Endothelial cell (in vitro differentiated cells): ENCODE results near the genes SMIM14 and UBE2K.

DNA sequence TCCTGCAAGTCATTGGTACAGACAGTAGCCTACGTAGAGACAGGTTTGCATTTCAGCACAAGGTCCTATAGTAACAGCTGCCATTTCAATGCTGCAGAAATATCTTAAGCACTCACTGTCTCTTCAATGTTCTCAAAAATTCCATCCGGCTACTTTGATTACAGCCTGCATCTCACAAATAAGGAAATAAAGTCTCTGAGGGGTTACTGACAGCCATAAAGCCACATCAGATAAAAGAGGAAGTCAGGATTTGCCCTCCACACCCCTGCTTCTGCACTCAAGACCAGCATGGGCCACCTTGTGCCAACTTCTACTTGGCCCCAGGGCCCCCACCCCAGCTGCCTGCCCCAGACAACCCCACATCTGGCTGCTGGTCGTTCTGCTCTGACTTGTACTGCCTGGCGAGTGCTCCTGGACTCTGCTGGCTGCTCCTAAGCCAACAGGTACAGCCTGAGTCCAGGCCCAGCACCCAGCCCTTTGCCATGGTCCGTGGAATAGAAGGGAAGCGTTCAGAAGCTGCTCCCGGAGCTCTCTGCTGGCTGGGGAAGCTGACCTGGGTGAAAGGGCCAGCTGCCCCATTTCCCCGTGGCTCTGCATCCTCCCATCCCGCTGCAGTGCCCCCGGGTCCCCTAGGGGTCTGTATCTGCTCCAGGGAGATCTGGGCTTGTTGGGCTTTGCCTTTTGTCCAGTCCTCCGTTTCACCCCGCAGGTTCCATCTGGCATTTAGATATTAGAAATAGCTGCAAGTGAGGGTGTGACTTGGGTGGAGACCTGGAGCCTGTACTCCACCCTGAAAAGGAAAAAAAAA is 194.5 kb downstream of the PTTG2 start:
- PRO-cap, result no peak

GRCh38 chr4:38157315-38157935 is 197.2 kb downstream of the PTTG2 start:
- PRO-cap, result no peak

DNA sequence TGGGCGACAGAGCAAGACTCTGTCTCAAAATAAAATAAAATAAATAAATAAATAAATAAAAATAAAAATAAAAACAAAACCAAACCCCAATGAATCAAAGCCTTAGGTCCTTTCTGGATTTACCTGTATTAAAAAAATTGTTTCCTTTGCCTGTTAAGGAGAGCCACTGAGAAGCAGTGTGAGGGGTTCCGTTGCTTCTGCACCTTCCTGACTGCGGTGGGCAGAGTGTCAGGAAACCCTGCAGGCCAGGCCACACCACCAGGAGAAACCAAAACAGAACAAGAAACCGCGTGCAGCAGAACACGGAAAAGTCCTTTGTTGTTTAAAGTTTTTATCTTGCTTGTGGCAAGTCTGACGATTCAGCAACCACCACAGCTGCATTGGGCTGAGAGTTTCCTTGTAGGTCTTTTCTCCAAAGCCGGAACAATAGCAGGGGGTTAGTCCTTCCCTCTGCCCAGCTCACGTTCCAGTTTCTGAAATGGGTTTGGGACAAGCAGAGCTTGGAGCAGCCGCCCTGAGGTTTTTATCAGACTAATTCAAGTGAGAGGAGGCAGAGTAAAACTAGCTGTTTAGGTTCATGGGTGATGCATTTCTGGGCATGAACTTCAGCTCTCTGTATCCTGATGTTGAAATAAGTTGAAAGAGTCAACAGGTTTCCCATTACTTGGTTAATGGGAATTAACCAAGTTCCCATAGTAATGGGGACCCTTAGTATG is 216.8 kb downstream of the PTTG2 start:
- PRO-cap, result unidirectional peak, plus-strand start at position 469 of the sequence

DNA sequence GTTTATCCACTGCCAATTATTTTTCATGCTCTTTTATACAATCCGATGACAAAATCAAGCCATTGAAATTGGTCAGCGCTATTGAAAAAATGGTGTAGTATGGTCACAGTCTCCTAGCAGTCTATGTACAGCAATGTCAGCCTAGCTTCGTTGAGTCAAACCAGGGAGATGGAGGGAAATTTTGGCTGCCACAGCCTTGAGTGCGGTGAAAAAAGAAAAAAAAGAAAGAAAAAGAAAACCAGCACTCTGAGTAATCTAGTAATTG is 350.1 kb downstream of the PTTG2 start:
- PRO-cap, result no peak

DNA sequence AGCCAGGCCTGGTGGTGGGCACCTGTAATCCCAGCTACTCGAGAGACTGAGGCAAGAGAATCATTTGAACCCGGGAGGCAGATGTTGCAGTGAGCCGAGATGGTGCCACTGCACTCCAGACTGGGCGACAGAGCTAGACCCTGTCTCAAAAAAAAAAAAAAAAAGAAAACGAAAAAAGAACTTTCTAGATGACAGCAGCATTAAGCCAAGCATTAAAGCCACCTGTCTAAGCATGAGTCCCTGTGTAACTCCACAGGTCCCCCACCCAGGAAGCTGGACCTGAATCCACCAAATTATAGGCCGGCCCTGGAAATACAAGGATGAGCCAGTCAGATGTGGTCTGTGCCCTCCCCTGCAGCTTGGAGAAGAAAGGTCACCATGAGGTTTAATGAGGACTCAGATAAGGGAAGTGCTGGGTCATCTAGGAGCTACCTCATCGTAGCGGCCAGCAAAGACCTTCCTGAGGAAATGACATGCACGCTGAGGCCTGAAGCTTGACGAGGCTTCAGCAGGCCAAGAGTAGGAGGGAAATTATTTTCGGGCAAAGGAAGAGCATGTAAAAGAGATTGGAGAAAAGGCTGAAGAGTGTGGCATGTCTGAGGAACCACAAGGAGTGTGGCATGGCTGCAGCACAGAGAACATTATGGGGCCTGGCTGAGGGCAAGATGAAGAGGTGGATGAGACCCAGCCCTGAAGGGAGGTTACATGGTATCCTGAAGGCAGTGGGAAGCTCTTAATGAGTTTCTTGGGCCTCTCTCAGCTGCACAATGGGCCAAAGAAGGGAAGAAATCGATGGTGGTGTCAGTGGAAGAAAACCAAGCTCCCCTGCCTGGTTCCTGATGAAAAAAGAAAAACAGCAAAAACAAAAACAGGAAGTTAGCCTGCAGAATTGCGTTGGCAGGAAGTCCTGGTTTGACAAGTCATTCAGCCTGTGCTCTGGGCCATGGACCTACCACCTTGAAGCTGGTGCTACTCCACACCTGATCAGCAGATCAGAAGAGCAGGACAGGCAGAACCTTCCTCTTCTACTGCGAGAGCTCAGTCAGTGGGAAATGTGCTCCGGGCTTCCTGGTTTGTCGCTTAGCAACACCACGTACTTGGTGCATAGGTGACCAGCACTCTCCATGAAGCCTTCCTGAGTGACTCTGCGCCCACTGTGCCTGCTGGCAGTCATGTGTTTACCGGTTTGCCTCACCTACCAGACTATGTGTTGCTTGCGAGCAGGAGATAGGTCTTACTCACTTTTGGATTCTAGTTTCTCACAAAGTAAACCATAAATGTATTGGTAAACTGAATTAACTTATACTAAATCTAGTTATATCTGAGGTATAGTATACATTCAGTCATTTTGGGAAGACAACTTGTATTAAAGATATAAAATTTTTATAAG is 134.6 kb upstream of the KLF3 start:
- PRO-cap, result bidirectional peak, plus-strand start at position 923 of the sequence, minus-strand start at position 848 of the sequence; bidirectional peak, plus-strand start at position 977 of the sequence, minus-strand start at position 1,009 of the sequence

DNA sequence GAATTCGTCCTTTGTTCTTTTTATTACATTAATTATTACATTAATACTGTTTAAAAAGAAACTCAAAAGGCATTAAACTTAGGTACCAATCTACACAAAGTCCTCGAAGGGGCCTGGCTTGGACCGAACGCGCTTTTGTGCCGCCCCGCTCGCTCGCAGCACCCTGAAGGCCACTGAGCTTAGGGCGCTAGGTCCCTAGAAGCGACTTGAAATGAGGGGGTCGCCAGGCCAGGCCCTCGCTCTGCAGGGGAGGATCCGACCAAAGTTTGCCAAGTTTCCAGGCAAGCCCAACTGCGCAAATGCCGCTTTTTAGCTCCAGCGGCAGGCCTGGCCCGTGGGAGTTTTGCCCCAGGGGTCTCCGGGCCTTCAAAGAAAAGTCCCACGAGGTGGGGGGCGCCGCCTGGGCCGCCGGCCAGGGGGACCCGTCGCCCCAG is 1.1 kb upstream of the KLF3 start:
- PRO-cap, result bidirectional peak, plus-strand start at position 194 of the sequence, minus-strand start at position 189 of the sequence

DNA sequence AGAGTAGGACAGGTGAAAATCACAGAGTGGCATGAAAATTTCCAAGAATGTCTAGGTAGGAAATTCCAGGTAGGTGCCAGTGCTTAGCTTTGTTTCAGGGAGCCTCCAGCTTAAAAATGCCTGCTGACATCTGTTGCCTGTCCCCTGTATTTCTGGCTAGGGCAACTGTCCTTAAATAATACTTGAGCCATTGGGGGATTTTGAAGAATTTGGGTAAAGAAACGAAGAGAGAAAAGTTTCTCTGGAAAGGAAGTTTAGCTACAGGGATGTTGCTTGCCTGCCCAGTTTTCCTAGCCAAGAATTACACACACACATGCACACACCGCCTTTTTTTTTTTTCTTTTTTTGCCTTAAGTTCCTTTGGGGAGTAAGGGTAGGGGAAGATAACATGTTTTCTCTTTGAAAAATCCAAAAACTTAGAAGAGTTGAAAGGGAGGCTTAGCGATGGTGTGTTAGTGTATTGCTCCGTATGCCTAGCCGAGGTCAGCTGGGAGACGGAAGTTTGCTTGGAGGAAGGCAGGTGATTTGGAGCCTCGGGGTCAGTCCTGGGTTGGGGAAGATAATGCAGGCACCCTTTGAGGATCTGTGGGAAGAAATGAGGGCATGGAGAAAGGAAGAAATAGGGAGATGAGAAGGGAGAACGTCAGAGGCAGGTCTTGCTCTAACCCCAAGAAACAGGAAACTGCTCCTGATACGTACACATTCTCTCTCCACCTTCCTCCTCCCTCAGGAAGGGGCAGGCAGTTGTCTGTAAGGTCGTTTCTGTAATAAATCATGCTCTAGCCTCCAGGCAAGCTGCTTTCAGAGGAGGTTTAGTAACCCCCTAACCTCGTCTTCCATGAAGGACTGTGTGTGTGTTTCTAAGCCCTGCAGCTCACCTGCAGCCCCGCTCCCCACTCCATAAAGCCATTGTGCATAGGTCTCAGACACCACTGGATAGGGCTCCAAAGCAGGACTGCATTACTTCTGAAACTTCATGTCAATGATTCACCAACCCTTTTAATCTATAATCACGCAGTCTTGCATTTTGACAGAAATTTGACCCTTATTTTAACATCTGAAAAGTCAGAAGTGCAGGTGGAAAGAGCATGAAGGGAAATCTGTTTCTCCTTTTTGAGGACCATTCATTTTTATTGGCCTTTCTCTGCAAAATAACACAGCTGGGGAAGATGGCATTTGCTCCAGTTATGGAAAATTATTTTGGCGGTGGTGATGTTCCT is 10.5 kb downstream of the KLF3 start:
- PRO-cap, result unidirectional peak, minus-strand start at position 682 of the sequence

- PRO-cap, result no peak
Observed at GRCh38 chr4:38678628-38679329, 14.8 kb downstream of the KLF3 start.

DNA sequence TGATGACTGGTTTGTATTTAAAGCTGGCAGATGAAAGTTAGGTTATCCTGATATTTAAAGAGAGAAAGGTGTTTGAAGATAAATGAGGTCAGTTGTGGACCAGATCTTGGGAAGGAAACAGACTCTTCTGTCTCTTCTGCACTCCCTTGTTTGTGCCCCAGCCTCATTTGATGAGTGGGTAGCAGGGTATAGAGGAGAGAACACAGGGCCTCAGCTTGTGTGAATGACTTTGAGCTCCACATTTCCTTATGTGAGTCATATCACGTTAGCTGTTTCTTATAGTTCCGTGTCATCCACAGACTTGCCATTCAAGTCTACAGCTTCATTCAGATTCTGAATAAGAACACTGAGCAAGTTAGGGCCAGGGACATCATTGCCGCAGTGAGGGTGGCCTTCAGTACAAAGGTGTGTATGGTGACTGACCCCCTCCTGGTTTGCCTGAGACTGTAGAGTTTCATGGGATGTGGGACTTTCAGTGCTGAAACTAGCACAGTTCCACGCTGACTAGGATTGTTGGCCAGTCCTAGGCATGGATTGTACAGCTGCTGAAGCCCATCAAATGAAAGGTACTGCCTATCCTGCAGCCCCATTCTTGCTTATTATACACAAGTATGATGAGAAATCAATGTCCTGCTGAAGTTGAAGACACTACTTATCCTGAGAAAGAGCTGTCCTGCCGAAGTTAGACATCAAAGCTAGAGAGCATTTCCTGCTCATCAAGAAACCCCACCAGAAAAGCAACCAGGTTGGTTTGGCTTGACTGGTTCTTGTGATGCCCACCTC is 23.6 kb downstream of the KLF3 start:
- PRO-cap, result no peak

GRCh38 chr4:38699175-38700007 is 35.4 kb downstream of the KLF3 start:
- PRO-cap, result no peak

GRCh38 chr4:38728567-38728907 is 54.3 kb downstream of the TLR10 start:
- PRO-cap, result no peak

DNA sequence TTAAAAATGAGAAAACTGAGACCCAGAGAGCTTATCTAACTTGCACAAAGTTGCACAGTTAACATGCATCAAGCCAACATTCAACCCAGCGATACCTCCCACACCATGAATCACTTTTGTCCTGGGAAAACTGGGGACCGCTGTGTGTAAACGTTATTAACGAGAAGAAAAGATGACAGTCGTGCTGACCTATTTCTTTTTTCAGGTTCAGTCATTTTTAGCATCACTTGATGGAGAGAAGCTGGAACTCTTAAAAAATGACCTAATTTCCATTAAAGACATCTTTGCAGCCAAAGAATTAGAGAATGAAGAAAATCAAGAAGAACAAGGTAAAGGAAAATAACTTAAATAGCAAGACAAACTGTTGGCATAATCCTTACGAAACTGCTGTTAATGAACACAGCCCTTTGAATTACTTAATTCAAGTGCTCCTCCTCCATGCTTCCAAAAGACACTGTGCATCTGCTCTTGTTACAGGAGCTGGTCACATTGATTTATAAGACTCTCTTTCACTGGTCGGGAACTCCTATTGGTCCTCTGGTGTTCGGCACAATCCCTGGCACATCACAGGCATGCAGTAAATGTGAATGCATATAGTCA is 55.1 kb downstream of the FAM114A1 start:
- PRO-cap, result no peak

DNA sequence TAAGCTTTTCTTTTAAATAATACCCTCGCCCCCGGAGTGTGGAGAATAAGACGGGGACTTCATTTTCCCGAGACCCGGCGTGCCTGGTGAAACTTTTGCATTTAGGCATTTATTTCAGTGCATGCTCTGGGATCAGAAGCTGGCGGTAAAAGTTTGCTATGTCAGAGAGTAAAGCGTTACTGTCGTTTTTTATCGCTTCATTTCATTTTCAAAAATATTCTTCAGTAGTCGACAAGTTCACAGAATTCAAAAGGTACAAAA is 13.3 kb upstream of the TMEM156 start:
- PRO-cap, result no peak

GRCh38 chr4:39115037-39115548 is 53.1 kb downstream of the KLHL5 start:
- PRO-cap, result no peak

- PRO-cap, result no peak
Observed at GRCh38 chr4:39117700-39118397, 55.8 kb downstream of the KLHL5 start.

DNA sequence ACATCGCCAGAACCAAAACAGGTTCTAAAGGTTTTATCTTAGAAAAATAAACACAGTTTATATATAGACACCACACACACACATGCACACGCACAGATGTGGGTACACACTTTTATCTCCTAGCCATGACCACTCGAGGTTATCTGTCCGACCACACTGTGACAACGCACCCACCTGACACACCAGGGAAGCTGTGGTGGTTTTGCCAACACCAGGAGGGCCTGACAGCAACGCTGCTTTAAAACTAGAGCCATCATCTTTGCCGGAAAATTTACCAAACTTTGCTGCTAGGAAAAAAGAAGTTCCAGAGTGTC is 59.8 kb downstream of the RFC1 start:
- PRO-cap, result no peak

GRCh38 chr4:39340941-39341224 is 25.3 kb downstream of the RFC1 start:
- PRO-cap, result no peak

- PRO-cap, result no peak
Observed at GRCh38 chr4:39565970-39566679, 38.9 kb upstream of the UGDH start.

- PRO-cap, result bidirectional peak, plus-strand start at chr4:39638579, minus-strand start at chr4:39638442; bidirectional peak, plus-strand start at chr4:39639039, minus-strand start at chr4:39638892; bidirectional peak, plus-strand start at chr4:39639154, minus-strand start at chr4:39639088; unidirectional peak, minus-strand start at chr4:39639261
Observed at GRCh38 chr4:39638377-39639420, at the start of gene SMIM14. SMIM14 (minus strand) TSS chr4:39638865.

- PRO-cap, result bidirectional peak, plus-strand start at chr4:39698140, minus-strand start at chr4:39698512
Observed at GRCh38 chr4:39697467-39698468, at the start of gene UBE2K. UBE2K (plus strand) TSS chr4:39698136.